NT2/D1 (cell line): ENCODE measurements around the gene APP.

GRCh38 chr21:17775826-17776359 is 43.3 kb downstream of the C21orf91 start:
- RRBS, 2 experiments: no CpG with 5 or more reads among the region's 10 CpGs

GRCh38 chr21:17799444-17799965 is 19.7 kb downstream of the C21orf91 start:
- RRBS, 2 experiments: no CpG with 5 or more reads among the region's 6 CpGs

DNA sequence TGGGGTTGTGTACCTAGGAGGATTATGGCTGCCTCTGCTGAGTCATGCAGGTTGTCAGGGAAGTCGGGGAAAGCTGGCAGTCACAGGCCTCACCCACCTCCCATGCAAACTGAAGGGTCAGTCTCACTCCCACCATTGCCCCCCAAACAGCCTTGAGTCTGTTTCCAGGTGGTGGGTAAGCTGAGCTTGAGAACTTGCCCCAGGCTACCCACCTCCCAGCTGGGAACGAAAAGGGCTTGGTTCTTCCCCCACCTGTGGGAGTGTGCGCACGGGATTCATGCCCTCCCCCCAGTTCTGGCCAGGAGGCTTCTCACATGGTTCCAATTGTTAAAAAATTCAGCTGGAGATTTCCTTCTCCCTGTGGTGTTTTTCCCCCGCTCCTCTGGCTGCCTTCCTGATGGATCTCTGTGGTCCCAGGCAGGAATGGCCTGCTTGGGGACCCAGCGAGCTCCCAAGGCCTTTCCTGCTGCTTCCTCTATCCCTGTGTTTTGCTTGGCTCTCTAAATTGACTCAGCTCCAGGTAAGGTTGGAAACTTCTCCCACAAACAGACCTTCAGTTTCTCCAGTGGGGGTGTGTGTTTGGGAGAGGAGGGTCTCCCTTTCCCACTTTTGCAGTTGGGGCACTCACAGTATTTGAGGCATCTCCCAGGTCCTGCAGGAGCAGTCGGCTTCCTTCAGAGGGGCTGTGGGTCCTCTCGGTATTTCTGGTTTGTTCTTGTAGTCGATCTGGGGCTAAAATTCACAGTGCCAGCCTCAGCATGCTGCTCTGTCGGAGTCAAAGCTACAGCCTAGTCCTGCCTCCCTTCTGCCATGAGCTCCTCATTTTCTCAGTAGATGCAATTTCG is 82.0 kb upstream of the C21orf91 start:
- RRBS, 2 experiments: no CpG with 5 or more reads among the region's 11 CpGs

DNA sequence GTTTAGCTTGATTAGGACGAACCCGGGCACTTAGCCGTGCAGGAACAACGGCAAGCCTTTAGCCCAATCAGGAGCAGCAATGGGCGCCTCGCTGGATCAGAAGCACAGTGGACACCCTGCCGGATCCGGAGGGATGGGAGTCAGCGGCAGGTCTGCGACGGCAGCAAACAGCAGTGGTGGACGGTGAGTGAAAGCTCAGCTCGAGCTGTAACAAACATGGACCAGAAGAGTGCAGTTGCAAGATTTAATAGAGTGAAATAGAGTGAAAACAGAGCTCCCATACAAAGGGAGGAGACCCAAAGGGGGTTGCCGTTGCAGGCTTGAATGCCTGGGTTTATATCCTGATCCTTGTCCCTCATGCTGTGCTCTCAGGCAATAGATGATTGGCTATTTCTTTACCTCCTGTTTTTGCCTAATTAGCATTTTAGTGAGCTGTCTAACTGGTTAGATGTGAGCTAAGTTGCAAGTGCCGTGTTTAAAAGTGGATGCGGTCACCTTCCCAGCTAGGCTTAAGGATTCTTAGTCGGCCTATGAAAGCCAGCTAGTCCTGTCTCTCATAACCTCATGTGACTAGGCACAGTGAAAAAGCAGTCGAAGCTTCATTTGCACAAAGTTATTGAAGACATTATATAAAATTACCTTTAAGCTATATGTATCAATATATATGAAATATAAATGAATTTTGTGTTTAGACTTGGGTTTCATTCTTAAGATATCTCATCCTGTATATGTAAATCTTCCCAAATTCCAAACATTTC is 356.6 kb upstream of the TMPRSS15 start:
- RRBS, 2 experiments: no CpG with 5 or more reads among the region's 18 CpGs

DNA sequence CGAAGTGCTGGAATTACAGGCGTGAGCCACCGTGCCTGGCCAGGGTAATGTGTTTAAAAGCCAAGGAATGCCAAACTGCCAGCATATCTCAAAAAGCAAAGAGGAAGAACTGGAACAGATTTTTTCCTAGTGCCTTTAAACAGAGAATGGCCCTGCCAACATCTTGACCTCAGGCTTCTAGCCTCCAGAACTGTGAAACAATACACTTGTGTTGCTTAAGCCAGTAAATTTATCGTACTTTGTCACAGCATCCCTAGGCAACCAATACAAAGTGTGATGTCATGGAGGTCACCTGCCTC is 858.3 kb upstream of the TMPRSS15 start:
- RRBS, 2 experiments: no CpG with 5 or more reads among the region's 4 CpGs

DNA sequence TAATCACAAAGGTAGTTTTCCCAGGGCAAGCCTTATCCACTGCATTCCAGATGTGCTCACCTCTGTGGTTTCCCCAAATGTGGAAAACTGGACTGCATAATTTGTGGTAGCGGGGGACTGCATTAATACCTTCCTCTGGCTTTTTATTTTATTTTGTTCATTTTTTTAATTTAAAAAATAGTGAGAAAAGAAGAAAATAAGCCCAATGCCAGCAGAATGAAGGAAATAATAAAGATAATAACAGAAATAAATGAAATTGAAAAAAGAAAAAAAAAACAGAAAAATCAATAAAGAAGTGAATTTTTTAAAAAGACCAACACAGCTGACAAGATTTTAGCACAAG is 941.6 kb upstream of the TMPRSS15 start:
- RRBS, 2 experiments: no CpG with 5 or more reads among the region's 1 CpG

DNA sequence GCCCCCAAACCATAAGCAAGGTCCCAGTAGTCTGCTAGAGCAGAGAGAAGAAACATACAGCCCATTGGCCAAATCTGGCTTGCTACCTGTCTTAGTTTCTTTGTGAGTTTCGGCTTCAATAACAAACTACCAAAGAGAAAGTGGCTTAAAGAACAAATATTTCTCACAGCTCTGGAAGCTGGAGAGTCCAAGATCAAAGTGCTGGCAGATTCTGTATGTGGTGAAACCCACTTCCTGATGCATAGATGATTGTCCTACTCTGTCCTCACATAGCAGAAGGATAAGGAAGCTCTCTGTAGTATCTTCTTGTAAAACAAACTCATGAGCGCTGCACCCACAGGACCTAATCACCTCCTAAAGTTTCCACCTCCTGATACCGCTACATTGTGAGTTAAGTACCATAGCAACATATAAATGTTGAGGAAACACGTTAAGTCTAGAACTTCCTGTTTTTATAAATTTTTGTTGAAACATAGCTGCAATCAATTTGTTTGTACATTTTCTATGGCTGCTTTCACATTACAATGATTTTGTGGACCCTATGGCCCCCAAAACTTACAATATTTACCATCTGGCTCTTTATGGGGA is 1423.2 kb downstream of the NCAM2 start:
- RRBS, 2 experiments: no CpG with 5 or more reads among the region's 4 CpGs

DNA sequence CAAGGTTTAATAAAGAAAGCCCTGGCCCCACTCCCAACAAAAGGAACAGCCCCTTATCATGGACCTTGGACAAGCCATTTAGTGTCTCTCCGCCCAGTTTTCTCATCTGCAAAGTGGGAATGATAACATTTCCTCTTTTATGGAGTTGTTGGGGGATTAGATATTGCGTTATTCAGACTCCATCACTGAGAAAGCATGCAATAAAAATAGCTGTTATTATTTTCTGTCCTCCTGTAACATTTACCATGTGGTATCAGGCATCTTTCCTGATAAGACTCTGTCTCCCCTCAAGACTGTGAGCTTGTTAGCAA is 1.3 kb upstream of the JAM2 start:
- RRBS, 2 experiments: no CpG with 5 or more reads among the region's 2 CpGs

- RRBS, 2 experiments: no CpG with 5 or more reads among the region's 11 CpGs
These were observed 252 bp upstream of the JAM2 start for GRCh38 chr21:25638807-25639205.

DNA sequence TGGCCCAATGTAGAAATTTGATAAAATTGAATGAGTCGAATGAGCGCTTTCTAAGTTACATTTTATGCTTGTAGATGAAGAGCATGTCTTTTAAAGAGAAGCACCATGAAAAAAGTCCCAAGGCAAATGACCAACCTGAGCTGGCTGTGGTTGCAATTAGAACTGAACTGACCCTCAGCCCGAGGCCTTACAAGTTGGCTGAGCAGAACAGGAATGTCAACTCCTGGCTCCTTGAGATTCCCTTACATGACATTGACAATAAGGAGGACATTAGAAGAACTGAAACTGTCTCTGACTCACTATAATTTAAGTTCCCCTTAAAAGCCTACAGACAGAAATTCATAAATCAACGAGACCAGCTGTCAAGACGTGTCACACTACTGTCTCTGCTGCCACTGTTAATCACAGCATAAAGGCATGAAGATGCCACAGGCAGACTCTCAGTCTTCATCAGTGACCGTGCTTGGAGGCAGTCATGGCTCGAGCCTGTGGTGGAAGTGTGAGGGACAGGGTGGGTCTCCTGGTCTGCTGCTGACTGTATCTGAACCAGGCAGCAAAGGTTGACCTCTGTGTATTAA is 168.8 kb downstream of the GABPA start:
- RRBS, 2 experiments: no CpG with 5 or more reads among the region's 7 CpGs

GRCh38 chr21:26024088-26024388 is 146.5 kb downstream of the APP start:
- RRBS, 2 experiments: no CpG with 5 or more reads among the region's 3 CpGs

- RRBS, 2 experiments: no CpG with 5 or more reads among the region's 9 CpGs
These were observed 99.5 kb downstream of the APP start for GRCh38 chr21:26070948-26071607.

DNA sequence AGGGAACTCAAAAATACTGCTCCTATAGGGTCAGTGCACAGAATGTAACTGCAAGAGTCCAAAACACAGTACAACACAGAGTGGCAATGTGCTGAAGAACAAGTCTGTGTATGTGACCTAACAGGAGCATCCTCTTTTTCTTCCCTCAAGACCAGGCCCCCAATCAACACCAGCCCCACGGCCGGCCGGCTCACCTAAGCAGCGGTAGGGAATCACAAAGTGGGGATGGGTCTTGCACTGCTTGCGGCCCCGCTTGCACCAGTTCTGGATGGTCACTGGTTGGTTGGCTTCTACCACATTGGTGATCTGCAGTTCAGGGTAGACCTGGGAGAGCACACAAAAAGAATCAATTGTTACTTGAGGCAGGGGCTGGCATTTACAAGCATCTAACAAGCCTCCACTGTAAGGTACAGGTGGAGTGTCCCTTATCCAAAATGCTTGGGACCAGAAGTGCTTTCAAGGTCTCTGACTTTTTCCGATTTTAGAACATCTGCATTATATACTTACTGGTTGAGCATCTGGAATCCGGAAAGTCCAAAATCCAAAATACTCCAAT is 80.7 kb downstream of the APP start:
- RRBS, 2 experiments: no CpG with 5 or more reads among the region's 8 CpGs

DNA sequence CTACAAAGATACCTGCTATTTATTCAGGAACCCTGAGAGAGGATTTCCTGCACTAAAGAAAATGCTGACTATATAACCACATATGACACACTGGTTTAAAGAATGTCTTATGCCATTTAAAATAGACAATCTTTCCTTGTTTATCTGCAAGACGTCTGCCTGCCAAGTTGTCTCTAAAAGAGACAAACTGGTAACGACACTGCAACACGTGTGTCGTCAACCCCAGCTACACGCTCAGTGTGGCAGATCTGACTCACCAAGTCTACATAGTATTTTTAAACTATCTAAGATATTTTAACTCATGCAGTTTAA is 42.6 kb downstream of the APP start:
- RRBS, 2 experiments: no CpG with 5 or more reads among the region's 5 CpGs

GRCh38 chr21:26166053-26166627 is 4.4 kb downstream of the APP start:
- RRBS, 2 experiments: no CpG with 5 or more reads among the region's 3 CpGs

DNA sequence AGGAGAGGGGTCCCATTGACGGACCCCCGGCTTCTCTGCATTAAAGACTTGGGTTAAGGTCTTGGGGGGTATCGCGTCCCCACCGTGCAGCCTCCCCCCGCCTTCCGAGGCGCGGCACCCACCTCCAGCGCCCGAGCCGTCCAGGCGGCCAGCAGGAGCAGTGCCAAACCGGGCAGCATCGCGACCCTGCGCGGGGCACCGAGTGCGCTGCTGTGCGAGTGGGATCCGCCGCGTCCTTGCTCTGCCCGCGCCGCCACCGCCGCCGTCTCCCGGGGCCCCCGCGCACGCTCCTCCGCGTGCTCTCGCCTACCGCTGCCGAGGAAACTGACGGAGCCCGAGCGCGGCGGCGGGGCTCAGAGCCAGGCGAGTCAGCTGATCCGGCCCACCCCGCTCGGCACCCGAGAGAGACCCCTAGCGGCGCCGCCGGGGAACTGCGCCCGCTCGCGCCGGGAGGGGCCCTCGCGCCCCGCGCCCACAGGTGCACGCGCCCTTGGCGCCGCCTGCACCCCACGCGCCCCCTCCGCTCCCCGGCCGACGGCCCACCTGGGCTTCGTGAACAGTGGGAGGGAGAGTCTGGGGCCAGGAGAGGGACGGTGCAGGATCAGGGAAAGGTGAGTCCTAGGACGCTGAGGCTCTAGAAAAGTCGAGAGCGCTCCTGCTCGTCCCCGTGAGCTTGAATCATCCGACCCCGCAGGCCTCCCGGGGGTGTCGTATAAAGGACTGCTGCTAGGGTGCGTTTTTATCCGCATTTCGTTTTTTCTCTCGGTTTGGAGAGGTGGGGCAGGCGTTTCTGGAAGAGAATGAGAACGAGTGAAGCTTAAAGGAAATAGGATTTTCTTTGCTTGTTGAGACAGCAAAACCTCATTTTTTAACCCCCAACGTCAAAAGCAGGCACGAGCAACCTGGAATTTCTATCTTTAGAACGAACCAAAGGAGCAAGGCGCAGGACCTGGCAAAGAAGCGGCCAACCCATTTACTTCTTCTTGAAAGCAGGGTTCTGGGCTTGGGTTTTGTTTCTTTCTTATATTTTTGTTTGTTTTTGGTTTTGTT is at the start of gene APP:
Gene APP (minus strand): TSS at position 329 of the 1,050 bp plus-strand sequence.
- RRBS, 2 experiments: under 1 to 1% methylated on average over 43 of the region's 95 CpGs

GRCh38 chr21:26235526-26235990 is 65.0 kb upstream of the APP start:
- RRBS, 2 experiments: no CpG with 5 or more reads among the region's 2 CpGs

DNA sequence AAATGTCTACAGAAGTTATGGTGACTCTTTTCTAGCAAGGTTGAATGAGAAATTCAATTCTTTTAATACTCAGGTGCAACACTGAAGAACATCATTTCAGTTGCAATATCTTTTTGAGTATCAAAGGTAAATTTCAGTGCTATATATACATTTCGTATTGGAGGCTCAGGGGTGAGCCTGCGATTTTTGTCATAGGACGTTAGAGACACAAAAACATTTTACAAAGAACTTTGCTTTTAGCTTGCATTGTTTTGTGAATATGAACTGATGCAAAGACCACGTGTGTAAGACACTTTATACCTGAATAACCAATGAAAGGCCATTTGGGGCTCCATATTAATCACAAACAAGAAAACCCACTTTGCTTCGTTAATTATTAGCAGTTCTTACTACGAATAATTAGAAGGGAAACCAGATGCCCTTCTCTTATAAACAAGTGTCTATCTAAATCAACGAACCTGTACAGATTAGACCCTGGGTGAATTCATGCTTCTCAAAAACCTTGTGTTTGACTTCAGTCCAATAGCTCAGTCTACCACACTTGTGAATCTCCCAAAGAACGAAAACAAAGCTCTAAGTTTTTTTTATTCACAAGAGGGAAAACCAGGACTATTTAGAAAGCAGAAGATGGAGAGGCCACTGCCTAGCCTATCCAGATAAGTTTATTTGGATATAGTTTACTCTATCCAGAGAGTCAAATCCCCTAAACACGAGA is 1.0 kb downstream of the CYYR1 start:
- RRBS, 2 experiments: no CpG with 5 or more reads among the region's 9 CpGs

GRCh38 chr21:26844648-26845233 is 468 bp downstream of the ADAMTS1 start:
- RRBS, 2 experiments: under 1 to 2% methylated on average over 15 to 22 of the region's 57 CpGs